Right atrium auricular region (tissue), 2 donors: ENCODE data around the gene GRIA4.

DNA sequence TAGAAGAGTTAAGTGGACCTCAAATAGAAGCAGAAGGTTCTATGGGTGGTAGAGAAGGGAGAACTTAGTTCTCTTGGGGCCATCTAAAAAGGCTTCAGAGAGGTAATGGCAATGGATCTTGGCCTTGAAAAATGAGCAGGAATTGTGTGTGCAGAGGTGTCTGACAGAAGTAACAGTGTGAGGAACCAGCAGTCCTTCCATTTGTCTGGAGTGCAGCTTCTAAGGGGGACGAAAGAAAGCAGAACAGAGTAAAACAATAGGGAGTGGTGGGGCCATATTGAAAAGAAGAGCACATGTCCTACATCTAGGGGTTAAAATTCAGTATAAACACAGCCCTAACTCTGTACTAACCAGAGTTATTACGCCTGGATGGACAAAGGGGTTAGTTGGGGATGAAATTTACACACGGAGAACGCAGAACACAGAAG, 283.4 kb upstream of the DDI1 start:
- PRO-cap, result no peak
- RAMPAGE, long total RNA, 2 experiments, result no peak in any of the 2 experiments

DNA sequence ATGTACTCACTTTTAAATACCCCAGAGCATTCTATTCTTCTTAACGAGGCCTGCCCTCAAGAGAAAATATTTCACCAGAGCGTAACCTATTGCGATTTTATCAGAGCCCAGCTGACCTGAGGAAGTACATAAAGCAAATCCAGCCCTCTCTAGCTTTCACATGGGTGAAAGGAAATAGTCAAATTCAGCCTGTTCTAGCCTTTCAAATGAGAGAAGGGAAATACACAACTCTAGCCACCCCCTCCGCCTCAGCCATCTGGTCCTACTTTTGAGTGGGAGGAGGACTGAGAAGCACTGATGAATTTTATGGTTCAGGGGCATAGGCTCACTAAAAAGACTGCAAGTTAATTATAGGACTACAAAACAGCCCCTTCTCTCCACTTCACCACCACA, 109.0 kb downstream of the CASP4 start:
- PRO-cap, result no peak
- RAMPAGE, long total RNA, 2 experiments, result no peak in any of the 2 experiments

DNA sequence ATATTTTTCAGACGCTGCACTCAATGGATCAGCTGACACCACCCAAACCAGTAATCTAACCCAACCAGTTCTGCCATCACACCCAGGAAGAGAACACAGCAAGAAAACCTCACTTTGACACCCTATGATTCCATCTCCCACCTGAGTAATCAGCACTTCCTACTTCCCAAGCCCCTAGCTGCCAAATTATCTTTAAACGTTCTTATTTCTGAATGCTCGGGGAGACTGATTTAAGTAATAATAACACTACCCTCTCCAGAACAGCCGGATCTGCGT, 2.6 kb downstream of the CASP4 start:
- PRO-cap, result no peak
- RAMPAGE, long total RNA, 2 experiments, result no peak in any of the 2 experiments

DNA sequence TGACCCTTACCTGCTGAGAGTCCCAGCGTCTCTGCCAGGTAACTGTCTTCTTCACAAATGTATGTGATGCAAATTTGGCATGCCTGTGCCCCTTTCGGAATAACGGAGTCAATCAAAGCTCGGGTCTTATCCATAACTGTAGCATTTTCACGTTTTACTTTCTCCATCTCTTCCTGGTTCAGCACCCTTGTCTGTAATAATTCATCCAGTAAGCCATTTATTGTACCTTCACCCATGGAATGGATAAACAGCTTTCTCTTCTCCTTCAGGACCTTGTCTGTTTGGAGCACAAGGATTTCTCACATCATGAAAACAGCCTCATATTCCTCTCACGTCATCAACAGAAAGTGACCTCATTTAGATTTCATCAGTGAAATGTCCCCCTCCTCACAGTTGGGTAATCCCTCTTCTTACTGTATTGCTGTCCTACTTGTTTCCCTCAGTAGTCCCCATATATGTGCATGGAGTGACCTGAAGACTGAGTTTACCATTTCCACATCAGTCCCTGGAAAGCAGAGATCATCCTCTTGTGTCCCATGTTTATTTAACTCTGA, 676 bp downstream of the CARD16 start:
- PRO-cap, result no peak
- RAMPAGE, long total RNA, 2 experiments, result no peak in any of the 2 experiments

DNA sequence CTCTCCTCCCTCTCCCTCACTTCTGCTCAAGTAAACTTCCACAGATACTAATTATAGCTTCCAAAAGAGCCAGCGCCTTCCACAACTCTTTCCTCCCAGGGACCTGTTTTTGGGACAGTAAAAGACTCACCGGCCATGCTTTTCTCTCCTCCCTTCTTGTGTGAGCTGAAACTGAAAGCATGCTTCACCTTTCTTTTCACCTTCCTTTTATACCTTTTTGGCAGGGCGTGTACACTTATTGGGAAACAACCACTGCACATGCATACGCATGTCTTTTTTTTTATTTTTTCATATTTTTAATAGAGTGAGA, 26.2 kb upstream of the CARD16 start:
- PRO-cap, result no peak
- RAMPAGE, long total RNA, 2 experiments, result no peak in any of the 2 experiments

- PRO-cap, result no peak
- RAMPAGE, long total RNA, 2 experiments, result no peak in any of the 2 experiments
Measured at GRCh38 chr11:105609805-105610885, at the start of gene GRIA4. Gene GRIA4, plus strand, starts transcription at chr11:105610073.

- PRO-cap, result no peak
- RAMPAGE, long total RNA, 2 experiments, result no peak in any of the 2 experiments
Measured at GRCh38 chr11:105960953-105961336, 61.1 kb downstream of the MSANTD4 start.

- PRO-cap, result no peak
- RAMPAGE, long total RNA, 2 experiments, result no peak in any of the 2 experiments
Measured at GRCh38 chr11:107747527-107747819, 35.6 kb upstream of the SLN start.

- PRO-cap, result no peak
- RAMPAGE, long total RNA, 2 experiments, result no peak in any of the 2 experiments
Measured at GRCh38 chr11:107839841-107840462, 18.6 kb downstream of the SLC35F2 start.

DNA sequence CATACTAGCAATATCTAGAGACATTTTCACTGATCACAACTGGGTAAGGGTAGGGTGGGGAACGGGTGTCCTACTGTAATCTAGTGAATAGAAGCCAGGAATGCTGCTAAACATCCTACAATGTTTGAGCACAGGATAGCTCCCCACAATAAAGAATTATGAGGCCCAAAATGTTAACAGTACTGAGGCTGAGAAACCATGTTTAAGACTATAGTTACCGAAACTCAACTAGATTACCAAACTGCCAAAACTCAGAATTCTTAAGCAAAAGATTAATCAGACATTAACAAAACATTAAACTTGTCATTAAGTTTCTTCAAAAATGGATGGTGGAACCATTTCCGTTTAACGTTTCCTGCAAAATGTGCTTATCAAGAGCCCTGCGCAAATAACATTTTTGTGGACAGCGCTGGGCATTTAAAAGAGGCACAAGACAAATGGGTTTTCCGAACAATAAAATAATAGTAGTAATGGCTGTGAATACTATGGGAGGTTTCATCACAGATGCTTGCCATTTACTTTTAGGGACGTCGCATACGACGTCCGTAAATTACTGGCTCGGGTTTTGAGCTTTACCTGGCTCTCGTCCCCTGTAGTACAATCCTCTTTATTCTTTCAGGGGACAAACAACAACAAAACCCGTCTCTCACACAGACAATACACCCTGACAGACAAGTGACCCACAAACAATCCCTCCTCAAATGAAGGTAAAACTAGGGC, 1.1 kb downstream of the NPAT start:
- PRO-cap, result no peak
- RAMPAGE, long total RNA, 2 experiments, result no peak in any of the 2 experiments

GRCh38 chr11:108224496-108224907, 1.6 kb downstream of the ATM start:
- PRO-cap, result no peak
- RAMPAGE, long total RNA, 2 experiments, result no peak in any of the 2 experiments

GRCh38 chr11:108237110-108237815, 14.4 kb downstream of the ATM start:
- PRO-cap, result no peak
- RAMPAGE, long total RNA, 2 experiments, result no peak in any of the 2 experiments

- PRO-cap, result no peak
- RAMPAGE, long total RNA, 2 experiments, result no peak in any of the 2 experiments
Measured at GRCh38 chr11:108572252-108572483, 21.4 kb downstream of the EXPH5 start.

- PRO-cap, result no peak
- RAMPAGE, long total RNA, 2 experiments, result no peak in any of the 2 experiments
Measured at GRCh38 chr11:108591871-108592427, 1.6 kb downstream of the EXPH5 start.

DNA sequence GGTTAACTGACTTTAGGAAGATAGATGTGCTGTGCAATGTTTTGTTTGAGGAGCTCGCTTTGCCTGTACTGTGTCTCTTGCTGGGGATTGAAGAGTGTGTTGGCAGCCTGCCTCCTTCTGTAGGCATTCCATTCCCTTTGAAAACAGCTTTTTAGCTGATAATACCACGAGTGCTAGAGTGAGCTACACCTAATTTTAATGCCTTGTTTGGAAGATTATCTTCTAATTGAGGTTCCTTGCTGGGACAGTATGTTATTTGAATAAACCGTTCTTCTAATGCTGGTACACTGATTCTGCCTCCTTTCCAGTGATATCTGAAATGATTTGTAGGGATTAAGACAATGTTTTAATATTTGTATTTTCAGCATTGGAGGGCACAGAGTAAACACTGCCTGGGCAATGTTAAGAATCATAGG, 7.3 kb downstream of the DDX10 start:
- PRO-cap, result no peak
- RAMPAGE, long total RNA, 2 experiments, result no peak in any of the 2 experiments

GRCh38 chr11:108934847-108935407, 270.1 kb downstream of the DDX10 start:
- PRO-cap, result no peak
- RAMPAGE, long total RNA, 2 experiments, result no peak in any of the 2 experiments

GRCh38 chr11:110063688-110063988, 29.6 kb upstream of the ZC3H12C start:
- PRO-cap, result no peak
- RAMPAGE, long total RNA, 2 experiments, result no peak in any of the 2 experiments

- PRO-cap, result no peak
- RAMPAGE, long total RNA, 2 experiments, result no peak in any of the 2 experiments
Measured at GRCh38 chr11:110264739-110264952, 31.8 kb downstream of the RDX start.

- PRO-cap, result no peak
- RAMPAGE, long total RNA, 2 experiments, result no peak in any of the 2 experiments
Measured at GRCh38 chr11:110349665-110350121, 53.3 kb upstream of the RDX start.

GRCh38 chr11:110434539-110435373, 5.0 kb downstream of the FDX1 start:
- PRO-cap, result no peak
- RAMPAGE, long total RNA, 2 experiments, result no peak in any of the 2 experiments